Measurements from ENCODE around the genes PDE11A, RBM45 and PLEKHA3.

DNA sequence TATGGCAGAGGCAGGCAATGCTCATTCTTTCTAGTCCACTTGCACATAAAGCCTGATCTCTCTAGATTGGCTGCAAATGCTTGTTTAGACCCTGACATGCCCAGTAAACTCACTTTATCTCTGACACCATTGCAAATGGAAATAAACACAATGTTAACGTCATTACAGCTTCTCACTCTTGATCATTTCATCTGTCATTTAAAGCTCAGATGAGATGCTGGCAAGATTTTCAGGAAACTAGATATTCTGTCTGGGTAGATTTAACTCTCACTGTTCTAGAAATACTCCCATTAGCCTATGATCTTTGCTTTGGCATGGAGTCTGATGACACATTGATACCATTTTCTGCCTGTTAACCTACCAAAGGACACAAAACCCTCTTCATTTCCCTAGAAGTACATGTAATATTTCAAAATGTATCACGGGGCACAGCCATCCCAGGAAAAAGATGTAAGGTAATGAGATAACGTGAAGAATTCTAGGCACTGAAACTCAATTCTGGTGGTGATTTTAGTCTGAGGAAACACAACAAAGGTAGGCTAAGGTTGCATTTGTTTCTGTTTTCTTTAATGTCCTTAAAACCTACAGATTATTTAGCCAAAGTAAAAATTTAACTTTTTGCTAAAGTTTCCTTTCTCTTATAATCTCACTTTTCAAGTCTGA lies 320.6 kb upstream of the HNRNPA3 start:
- PRO-cap: no peak

DNA sequence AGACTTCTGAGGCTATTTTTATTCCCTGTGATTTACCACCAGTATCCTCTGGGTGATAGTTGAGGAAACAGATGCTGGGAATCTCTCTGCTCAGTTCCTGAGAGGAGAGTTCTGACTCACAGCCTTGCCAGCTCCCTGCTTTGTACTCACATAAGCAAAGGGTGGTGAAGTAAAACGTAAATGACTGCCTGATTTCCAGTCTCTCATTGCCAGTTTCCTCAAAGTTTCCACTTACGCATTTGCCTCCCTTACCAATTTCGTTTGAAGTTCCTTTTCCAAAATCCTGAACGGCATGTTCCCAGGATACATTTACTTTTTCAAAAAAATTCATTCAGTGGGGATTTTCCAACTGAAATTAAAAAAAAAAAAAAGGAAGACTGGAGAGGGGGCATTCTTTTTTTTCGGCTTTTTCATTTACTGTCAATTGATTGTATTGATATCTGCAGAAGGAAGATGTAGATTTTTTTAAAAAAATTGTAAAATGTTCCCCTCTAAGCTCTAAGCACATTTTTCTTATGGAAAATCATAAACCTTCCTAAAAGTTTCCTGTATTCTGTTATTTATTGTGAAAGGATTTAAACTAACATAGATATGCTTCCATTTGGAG lies 69.0 kb upstream of the HNRNPA3 start:
- PRO-cap: no peak

- PRO-cap: no peak
These were observed 47.5 kb upstream of the HNRNPA3 start for GRCh38 chr2:177164960-177165692.

DNA sequence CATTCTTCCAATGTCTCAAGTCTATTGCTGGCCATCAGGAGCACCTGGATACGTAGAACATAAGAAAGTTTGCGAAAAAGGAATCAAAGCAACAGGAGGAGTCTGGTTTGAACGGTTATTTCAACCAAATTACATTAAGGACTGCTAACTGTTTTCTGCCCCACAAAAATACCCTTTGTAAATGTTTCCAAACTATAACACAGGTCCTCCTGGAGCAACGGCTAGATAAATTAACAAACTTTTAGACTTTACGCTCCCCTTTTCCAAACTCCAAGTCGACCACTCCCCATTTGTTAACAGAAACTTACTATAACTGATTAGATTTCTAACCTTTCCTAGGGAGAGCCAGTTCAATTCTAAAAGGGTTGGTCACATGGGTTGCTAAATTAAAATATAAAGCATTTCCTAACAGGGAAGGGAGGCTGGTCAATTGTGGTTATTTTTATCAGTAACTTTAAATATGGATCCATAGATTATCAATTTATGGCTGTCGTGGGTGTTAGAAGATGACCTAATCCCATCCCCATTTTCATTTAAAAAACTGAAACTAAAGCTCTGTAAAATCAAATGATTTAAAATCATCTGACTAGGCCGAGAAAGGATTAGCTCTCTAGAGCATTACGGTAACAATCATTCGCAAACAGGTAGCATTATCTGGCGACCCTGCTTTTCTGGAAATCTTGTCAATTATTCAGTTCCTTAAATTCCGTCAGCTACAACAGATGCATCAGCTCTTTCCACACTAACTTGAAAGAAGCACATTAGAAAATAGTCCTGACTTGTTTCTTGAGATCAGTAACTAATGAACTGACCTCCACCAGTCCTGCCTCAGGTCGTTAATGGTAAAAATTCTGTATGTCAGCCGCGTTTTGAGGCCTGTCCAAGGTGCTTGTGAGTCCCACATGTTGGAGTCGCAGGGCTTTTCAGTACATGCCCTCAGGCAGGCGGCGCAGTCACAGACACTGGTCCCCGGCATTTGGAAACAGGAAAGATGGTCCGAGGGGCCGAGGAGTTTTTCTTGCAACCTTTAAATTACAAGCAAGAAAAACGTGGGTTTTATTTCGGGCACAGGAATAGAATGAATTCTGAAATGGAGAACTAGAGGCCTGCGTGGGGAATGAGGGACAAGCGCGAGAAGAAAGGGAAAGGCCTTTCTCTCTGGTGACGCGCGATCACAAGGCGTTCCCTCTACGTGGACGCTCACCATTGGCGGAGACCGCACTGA lies 889 bp upstream of the HNRNPA3 start:
- PRO-cap: bidirectional peak, plus-strand start at position 926 of the sequence, minus-strand start at position 844 of the sequence; unidirectional peak, minus-strand start at position 1,080 of the sequence; bidirectional peak, plus-strand start outside the sequence, minus-strand start at position 1,119 of the sequence

DNA sequence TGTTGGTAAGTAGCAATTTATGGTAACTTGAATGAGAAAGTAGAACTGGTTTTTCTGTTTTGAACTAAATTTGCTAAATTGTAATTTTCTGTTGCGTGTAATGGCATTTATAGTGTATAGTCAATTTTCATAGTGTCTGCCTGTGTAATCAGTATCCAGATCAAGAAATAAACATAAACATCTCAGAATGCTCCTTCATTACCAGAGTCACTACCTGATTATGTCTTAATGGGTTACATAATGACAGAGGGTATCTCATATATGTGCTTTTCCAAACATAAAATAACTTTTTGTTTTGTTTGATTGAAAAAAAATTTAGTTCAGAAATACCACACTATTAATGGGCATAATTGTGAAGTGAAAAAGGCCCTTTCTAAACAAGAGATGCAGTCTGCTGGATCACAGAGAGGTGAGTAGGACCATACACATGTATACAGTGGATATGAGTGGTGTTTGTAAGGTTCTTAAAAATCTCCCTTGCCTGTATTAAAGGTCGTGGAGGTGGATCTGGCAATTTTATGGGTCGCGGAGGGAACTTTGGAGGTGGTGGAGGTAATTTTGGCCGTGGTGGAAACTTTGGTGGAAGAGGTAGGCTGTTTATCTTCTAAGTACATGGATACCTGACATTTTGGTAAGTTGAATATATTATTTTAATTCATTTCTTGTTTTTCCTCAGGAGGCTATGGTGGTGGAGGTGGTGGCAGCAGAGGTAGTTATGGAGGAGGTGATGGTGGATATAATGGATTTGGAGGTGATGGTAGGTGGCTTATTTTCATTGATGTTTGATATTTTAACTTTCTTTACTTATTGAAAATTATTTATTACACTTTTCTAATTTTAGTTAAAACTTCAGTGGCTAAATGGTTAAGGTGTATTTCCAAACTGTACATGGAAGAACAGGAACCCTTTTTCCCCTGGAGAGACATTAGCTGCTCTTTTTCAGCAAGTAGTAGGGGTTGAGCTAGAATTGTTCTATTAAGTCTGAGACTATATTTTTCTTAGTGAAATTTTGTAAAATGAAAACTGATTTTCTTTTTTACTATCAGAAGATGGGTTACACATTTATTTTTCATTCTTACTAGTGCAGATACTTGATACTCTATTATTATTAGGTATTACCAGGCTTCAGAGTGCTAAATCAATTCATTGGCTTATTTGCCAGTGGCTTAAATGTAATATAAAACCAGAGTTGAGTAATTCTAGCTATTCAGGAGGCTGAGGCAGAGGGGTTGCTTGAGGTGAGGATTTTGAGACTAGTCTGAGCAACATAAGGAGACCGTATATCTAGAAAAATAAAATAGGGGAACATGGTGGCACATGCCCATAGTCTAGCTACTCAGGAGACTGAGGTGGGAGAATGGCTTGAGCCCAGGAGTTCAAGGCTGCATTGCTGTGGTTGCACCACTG lies 4.1 kb downstream of the HNRNPA3 start:
- PRO-cap: no peak

- PRO-cap: no peak
These were observed 8.8 kb downstream of the HNRNPA3 start for GRCh38 chr2:177221120-177222067.

GRCh38 chr2:177222559-177223706 lies 10.3 kb downstream of the HNRNPA3 start:
- PRO-cap: no peak

DNA sequence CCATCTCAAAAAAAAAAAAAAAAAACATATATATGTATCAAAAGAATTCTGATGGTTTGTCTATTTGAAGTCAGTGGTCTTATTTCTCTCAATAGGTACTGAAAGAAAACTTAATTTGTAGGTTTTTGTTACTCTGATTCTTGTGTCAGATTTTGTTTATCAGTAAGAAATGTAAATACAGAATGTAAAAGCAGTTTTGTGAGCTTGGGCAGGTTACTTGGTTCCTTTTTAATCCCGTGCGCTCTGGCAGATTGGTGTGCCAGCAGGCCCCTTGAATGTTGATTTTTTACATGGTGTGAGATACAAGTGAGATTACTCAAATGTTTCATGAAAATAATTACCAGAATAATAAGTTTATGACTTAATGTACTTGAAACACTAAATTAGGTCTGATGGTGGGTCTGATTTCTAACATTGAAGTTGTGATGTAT lies 13.3 kb downstream of the HNRNPA3 start:
- PRO-cap: no peak

GRCh38 chr2:177754539-177754928 lies 136.0 kb upstream of the TTC30A start:
- PRO-cap: no peak

- PRO-cap: bidirectional peak, plus-strand start at chr2:178072888, minus-strand start at chr2:178072773
These were observed at the start of gene PDE11A for GRCh38 chr2:178072091-178073189. Gene PDE11A (minus strand): TSS chr2:178072777.

- PRO-cap: bidirectional peak, plus-strand start at chr2:178112531, minus-strand start at chr2:178112290
These were observed at the start of gene RBM45 for GRCh38 chr2:178111976-178112980. Gene RBM45 (plus strand): TSS chr2:178112437.

- PRO-cap: bidirectional peak, plus-strand start at chr2:178194512, minus-strand start at chr2:178194351
These were observed 556 bp upstream of the OSBPL6 start for GRCh38 chr2:178193446-178194466.

GRCh38 chr2:178454465-178455102 lies 3.4 kb downstream of the PJVK start:
- PRO-cap: no peak

DNA sequence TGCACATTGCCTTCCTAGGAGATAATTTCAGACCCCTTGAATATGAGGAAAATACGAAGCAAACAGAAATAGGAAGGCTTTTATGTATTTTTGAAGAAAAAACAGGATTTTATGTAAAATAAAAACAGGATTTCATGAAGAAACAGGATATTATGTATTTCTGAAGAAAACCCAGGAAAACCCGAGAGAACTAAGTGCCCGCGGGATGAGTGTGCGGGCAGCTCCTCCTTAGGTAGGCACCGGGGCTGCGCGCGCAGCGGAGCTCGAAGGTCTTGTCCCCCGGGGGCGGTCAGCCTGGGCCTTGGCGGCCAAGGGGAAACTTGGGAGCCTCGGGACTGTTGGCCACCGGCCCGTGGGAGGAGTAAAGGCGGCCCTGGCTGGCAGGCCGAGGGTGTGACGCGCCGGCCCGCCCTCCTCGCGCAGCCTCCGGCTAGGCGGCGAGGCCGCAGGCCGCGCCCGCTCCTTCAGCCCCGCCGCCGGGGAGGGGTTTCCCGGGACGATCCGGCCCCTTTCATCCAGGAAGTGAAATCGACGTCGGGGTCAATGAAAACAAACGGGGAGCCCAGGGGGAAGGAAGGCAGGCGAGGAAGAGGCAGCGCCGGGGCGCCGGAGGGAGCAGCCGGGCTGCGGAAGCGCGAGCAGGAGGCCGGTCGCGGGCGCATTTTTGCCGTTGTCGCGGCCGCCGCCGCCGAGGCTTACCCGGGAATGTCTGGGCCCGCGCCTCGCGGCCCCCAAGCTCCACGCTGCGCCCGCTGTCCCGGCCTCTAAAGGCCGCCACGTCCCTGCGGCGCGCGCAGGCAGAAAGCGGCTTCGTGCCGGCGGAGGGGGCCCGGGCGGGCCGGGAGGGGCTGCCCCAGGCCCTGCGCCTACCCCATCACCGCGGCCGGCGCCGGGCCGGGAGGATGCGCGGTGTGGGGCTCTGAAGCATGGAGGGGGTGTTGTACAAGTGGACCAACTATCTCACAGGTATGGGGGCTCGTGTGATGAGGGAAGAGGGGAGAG lies at the start of gene PLEKHA3:
Gene PLEKHA3 (plus strand): TSS at position 514 of the 1,002 bp plus-strand sequence.
- PRO-cap: bidirectional peak, plus-strand start at position 546 of the sequence, minus-strand start at position 276 of the sequence

- PRO-cap: unidirectional peak, minus-strand start at chr2:178481055
These were observed 685 bp downstream of the PLEKHA3 start for GRCh38 chr2:178480946-178481337.

DNA sequence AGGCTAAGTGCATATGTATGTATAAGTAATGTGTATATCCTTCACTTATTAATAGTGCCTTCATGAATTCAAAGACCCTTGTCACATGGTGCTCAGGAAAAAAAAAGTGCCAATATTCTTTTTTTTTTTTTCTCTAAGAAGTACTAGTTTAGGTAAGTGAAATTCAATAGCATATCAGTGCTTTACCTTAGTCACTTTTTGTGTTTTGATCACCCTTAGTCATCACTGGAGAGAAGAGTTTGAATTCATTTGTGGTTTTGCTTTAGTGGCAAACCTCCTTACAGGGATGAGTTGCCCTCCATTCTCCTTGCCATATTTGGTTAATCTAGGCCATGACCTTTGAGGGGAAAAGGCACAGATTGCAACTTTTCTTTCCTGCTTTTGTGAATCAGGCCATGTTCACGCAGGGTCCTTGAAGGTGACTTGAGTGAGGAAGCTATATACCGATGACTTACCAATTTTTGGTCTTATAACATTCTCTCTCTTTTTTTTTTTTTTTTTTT lies 34.4 kb downstream of the PLEKHA3 start:
- PRO-cap: no peak

DNA sequence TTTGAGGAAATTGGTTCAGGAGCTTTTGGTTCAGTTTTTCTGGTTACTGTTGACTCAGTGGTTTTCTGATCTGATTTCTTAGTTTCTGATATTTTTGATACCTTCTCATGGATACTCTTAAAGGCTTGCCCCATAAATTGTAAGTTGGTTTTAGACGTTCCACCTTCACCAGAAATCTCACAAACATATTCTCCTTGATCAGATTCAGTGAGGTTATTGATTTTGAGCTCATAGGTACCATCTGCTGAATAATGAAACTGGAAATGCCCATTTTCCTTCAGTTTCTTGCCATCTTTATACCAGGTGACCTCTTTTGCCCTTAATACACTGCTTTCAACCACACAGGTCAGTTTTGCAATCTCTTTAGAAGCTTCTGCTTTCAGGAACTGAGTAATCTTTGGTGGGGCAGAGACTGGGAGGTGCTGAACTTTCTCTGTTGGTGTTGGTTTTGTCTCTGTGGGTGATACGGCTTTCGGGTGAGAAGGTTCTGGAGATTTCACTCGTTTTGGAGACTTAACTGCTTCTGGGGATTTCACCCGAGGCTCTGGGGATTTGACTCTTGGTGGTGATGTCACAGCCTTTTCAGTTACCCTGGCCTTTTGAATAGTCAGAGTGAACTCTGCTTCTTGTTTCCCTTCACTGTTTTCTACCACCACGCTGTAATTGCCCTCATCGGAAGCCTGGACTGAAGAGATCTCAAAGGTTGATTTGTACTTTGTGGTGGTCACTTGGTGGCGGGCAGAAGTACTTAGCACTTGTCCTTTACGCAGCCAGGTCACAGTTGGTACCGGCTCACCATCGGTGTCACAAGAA lies 50.3 kb downstream of the PLEKHA3 start:
- PRO-cap: no peak

GRCh38 chr2:178531172-178532066 lies 51.2 kb downstream of the PLEKHA3 start:
- PRO-cap: no peak

- PRO-cap: no peak
These were observed 79.7 kb downstream of the PLEKHA3 start for GRCh38 chr2:178559782-178560436.

- PRO-cap: no peak
These were observed 87.9 kb downstream of the TTN start for GRCh38 chr2:178719297-178719702.

All from WTC11 (cell line).